Pericardium fibroblast (primary cell): ENCODE measurements around a stretch of chr15.

- RAMPAGE, long total RNA = no peak
These were observed 81.3 kb downstream of the MEGF11 start for GRCh38 chr15:66172131-66172769.

DNA sequence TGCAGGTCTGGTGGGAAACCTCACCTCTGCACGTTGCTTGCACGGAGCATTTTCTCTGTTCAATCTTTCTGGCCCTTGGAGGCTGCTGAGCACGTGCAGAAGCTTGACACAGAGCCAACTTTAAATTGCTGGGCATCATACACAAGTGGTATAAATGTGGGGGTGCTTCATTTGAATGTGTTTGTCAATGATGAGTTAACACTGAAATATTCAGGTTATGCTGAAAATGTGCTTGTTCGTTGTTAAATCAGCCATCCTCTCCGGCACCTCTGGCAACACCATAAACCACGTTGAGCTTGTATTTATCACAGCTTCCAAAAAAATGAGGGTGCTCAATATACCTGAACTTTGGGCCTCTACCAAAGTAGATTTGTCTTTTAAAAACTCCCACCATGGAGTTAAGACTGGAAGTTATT is 1.1 kb downstream of the DIS3L start:
- RAMPAGE, long total RNA = no peak

GRCh38 chr15:66404508-66405190 is 17.9 kb downstream of the MAP2K1 start:
- RAMPAGE, long total RNA = no peak

GRCh38 chr15:66408606-66409212 is 22.0 kb downstream of the MAP2K1 start:
- RAMPAGE, long total RNA = no peak

- RAMPAGE, long total RNA = no peak
These were observed 3.5 kb downstream of the SNAPC5 start for GRCh38 chr15:66493735-66494835.

GRCh38 chr15:66642481-66642937 is 59.5 kb upstream of the SMAD6 start:
- RAMPAGE, long total RNA = no peak

DNA sequence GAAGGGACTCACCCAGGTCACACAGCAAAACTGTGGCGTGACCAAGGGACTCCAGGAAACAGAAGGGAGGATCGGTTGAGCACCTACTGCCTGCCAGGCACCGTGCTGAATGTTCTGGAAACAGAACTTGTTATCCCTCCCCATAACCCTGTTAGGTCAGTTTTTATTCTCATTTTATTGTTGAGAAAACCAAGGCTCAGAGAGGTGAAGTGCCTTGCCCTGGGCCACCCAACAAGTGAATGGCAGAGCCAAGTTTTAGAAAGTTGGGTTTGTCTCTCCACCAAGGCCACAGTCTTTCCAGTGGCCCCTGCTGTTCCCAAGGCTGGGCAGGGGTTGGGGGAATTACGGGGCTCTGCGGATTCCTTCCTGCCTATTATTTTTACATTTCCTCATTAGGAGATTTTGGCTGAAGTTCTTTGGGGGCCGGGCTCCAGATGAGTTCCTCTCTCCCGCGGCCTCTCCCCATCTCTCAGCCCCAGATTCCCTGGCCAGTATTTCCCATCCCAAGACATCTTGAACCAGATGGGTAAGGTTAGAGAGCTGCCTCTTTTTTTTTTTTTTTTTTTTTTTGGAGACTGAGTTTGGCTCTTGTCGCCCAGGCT is 44.1 kb upstream of the SMAD6 start:
- RAMPAGE, long total RNA = no peak

DNA sequence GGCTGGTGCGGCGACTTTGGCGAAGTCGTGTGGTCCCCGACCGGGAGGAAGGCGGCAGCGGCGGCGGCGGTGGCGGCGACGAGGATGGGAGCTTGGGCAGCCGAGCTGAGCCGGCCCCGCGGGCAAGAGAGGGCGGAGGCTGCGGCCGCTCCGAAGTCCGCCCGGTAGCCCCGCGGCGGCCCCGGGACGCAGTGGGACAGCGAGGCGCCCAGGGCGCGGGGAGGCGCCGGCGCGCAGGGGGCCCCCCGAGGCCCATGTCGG is 1.2 kb downstream of the SMAD6 start:
- RAMPAGE, long total RNA = no peak

GRCh38 chr15:66746148-66746903 is 44.3 kb downstream of the SMAD6 start:
- RAMPAGE, long total RNA = no peak

GRCh38 chr15:66761844-66762070 is 59.7 kb downstream of the SMAD6 start:
- RAMPAGE, long total RNA = no peak

DNA sequence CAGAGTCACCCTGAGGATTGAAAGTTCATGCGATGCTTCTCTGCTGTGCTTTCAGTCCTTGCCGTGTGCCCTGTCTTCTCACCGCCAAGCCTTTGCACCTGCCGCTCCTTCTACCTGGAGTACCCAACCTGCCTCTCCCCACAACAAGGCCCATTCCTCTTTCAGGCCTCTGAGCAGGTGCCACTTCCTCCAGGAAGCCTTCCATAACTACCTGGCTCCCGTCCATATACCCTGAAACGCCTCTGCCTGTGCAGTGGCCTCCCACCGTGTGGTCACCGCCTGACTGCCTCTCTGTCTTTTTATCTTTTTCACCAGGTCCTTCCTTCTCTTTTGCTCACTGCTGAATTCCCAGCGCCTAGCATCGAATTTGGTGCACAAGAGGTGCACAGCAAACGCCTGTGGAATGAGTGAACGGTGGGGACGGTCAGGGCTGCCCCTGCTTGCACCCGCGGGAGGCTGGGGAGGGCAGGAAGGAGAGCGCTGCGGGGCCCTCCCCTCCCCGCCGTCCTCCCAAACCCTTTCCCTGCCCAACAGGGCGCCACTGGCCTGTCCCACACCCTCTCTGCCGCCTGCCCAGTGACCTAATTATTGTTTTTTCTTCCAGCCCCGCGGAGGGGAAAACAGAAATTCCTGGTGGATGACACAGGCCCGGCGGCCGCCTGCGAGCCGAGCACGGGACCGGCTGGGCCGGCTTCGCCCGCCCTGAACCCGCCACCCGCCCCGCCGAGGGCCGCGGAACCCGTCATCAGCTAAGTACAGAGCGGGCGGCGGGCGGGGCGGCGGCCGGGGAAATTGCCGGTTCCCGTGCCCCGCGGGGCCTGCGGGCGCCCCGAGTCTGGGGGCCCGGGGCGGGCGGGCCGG is 140.0 kb downstream of the SMAD6 start:
- RAMPAGE, long total RNA = no peak

DNA sequence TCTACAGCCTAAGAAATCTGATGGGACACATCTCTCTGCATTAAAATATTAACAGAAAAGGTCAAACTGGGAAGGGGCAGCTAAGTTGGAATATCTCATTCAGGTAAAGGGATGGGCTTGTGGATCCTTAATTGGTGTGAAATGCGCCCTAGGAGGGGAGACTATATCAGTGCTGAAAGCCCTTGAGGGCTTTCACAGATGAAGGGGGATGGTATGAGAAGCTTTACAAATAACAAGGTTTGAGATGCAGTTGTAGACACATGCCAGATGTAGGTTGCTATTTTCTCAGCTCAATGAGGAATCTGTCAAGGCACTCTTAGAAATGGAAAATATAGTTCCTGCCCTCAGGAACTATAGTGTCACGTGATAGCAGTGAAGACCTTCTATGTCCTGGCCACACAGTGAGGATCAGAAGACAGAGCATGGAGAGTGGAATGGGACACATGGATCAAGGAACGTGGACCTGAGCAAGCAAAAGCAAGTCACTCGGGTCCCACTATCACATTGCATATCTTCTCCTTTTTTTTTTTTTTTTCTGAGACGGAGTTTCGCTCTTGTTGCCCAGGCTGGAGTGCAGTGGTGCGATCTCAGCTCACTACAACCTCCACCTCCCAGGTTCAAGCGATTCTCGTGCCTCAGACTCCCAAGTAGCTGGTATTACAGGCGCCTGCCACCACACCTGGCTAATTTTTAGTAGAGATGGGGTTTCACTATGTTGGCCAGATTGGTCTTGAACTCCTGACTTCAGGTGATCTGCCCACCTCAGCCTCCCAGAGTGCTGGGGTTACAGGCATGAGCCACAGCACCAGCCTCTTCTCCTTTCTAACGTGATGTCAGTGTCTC is 21.2 kb downstream of the SMAD3 start:
- RAMPAGE, long total RNA = no peak

DNA sequence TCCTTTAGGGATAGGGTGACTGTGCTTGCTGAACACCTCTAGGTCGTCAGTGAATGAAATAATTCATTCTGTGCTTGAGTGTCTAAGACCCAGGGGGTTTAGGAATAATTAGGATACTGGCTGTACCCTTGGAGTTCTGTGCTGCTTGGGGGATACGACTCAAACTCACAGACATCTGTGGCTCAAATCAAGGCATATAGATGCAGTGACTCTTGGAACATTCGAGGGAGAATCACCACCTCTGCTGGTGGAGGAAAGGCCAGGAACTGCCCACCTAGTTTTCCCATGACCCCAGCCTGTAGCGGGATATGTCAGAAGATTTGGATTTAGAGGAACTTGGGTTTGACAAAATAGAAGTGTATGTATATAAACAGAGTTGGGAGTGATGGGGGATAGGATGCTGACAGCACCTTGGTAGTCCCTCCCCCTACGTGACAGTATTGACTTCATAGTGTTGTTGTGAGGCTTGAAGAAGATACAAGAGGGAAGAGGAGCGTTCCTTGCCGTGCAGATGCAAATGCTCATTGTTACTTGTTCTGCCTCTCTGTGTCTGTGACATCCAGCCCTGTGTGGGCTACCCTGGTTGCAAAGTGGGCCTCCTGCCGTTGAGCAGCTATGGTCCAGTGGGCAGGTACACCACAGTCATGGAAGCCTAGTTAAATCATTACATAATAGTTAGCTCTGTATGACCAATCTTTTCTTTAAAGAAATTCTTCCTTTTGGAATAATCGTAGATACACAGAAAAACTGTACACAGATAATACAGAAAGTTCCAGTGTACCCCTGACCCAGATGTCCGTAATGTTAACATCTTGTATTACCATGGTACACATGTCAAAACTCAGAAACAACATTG is 44.9 kb downstream of the SMAD3 start:
- RAMPAGE, long total RNA = no peak

GRCh38 chr15:67137672-67138688 is 72.6 kb downstream of the SMAD3 start:
- RAMPAGE, long total RNA = no peak

GRCh38 chr15:67142669-67143115 is 77.3 kb downstream of the SMAD3 start:
- RAMPAGE, long total RNA = no peak

GRCh38 chr15:67161761-67162142 is 92.7 kb downstream of the AAGAB start:
- RAMPAGE, long total RNA = no peak

DNA sequence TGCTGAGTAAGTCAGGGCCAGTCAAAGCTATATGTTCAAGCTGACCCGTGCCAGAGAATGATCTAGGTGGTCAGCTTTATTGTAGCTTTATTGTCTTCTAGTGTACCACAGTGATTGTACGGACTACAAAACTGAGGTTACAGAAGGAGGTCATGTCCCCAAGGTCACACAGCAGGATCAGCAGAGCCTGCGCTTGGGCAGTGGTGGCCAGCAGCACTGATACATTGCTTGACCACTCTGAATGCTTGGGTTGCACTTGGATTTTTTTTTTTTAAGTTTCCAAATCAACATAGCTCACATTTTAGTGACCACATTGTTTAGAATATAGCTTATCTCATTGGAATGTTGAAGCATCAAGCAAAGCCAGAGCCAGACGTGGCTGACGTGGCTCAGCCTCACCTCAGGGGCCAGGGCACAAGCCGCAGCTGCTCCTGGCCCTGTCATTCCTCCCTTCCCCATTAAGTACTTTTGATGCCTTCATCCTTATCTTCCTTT is 76.0 kb downstream of the AAGAB start:
- RAMPAGE, long total RNA = no peak

DNA sequence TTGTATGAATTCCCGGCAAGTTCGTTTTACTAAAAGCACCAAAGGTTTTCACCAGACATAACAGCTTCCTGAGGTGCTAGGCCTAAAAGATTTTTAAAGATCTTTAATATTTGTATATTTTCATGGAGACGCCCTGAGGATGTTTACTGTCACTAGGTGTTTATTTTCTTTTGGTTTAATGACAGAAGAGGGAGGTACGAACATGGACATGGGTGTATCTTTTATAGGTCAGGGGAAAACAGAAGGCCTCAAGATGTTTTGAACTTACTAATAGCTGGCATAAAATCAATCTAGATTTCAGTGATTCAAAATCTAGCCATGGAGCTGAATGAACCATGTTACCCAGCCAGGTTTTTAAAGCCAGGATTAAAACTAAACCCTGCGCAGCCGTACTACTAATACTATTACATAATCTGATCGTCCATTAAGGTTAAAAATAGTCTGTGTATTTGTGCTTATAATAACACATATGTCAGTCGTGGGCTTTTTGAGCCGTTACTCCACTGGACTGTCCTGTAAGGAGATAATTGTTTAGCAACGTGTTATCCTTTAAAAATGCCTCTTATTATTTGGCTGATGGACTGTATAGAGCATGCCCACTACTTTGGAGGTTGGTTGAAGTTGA is 1.2 kb downstream of the C15orf61 start:
- RAMPAGE, long total RNA = no peak

DNA sequence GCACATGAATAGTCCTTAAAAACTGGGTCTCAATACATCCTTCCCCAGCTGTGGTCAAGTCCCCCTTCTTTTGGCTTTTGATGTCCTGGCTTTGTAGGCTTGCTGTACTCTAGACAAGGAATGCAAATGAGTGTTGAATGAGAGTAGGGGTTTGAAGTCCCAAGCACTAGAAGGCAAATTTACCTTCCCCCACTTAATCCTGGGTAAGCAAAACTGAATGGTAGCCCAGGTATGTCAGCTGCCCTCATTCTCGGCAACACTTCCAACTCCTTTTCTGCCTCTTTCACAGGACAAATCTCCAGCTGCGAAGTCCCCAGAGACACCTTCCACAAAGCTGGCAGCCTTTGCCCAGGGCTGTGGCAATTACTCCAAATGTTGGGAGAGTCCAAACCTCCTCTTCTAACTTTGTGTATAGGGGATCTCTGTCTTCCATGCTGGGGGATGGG is 92.8 kb upstream of the PIAS1 start:
- RAMPAGE, long total RNA = no peak

DNA sequence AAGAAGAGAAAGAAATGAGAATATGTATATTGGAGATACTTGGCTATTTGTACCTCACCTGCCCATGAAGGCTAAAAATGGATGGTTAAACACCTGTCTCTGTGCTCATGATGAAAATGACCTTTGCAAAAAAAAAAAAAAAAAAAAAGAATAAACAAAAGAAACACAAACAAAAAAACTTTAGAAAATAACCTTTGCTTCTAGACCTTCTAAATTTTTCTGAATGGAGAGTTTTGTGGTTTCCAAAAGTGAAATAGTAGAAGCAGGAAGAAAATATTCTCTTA is 52.1 kb downstream of the PIAS1 start:
- RAMPAGE, long total RNA = no peak